ENCODE data around the gene ADGRG1.

GRCh38 chr16:57117141-57117713, 24.8 kb downstream of the CPNE2 start:
- PRO-cap: no peak
- RAMPAGE, long total RNA, 2 experiments: no peak in any of the 2 experiments

DNA sequence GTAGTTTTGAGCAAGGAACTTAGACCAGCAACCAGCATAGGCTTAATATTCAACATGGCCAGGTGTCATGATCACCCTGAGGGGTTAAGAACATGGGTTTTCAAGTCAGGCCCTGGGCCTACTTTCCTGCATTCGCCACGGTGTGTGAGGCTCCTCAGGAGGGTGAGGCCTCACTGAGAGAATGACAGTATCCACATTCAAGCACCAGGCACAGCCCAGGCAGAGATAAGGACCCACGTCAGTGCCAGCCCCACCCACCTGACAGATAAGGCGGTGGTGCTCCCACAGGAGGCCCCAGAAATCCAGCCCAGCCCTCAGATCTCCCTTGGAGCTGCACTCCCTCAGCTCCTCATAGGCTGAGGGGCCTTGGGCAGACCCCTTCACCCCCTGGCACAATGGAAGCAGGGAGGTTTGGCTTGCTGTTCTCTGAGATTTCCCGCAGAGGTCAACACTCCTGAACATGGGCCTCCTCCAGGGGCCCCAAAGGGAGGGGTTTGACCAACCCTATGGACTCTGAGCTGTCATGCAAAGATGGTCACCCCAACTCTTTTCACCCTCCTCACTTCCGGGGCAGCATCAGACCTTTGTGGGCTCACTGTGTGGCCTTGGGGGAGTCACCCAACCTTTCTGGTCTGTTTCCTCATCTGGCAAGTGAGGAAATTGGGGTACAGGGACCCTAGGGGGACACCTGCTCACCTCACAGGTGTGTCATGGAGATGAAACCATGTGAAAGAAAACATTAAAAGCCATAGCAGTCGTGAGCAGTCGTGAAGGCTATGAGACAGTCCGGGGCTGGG, 15.5 kb downstream of the PLLP start:
- PRO-cap: no peak
- RAMPAGE, long total RNA, 2 experiments: no peak in any of the 2 experiments

DNA sequence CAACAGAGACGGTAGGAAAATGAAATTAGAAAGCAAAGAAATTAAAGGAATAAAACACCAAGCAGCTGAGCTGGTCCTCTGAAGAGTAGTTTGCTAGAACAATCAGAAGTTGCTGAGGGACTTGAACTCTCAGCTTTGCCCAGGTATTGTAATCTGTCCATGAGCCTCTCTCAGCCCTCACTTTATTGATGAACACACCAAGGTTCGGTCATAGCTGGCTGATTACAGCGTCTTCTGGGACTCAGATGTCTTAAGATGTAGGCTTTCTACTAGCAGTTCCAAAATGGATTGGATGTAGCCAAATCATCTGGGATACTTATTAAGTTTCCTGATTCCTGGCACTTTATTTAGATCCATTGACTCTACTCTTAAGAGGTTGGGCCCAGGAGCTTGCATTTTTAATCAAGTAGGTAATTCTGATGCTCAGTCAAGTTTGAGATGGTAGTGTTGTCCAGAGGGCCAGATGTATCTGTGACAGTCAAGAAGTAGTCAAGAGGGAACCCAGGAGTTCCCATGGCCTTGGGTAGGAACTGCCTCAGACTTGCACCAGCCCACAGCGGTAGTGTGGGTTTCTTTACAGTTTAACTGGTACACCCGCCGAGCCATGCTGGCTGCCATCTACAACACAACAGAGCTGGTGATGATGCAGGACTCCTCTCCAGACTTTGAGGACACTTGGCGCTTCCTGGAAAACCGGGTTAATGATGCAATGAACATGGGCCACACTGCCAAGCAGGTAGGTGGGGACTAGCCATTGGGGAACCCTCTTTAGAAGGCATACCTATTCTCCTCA, 3.3 kb upstream of the POLR2C start:
- PRO-cap: no peak
- RAMPAGE, long total RNA, 2 experiments: no peak in any of the 2 experiments

DNA sequence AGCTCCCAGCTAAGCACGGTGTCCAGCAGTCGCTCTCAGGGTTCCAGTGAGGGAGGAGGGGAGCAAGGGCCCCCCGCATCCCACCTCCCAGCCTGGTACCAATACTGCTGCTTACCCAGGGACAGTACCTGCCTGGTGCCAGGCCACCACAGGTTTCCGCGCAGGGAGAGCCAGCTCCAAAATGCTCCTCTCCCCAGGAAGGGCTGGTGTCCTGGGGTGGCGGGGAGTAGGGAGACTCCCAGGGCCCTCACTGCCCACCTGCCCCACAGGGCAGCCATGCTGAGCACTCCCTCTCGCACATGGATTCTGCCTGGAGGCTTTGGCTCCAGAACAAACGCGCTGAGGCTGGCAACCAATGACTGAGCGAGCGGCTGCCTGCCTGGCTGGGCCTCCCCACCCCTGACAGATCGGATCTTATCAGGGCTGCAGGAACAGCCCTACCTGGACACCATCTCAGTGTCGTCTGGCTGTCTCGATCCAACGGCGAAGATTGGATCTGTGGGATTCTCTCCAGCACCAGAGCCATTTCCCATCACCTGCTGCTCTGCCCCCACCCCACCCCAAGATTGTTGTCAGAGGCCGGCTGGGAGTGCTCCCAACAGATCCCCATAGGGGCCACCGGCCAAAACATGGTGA, 2.3 kb downstream of the DOK4 start:
- PRO-cap: no peak
- RAMPAGE, long total RNA, 2 experiments: no peak in any of the 2 experiments

GRCh38 chr16:57537411-57537996, 1.1 kb upstream of the CCDC102A start:
- PRO-cap: no peak
- RAMPAGE, long total RNA, 2 experiments: no peak in any of the 2 experiments

DNA sequence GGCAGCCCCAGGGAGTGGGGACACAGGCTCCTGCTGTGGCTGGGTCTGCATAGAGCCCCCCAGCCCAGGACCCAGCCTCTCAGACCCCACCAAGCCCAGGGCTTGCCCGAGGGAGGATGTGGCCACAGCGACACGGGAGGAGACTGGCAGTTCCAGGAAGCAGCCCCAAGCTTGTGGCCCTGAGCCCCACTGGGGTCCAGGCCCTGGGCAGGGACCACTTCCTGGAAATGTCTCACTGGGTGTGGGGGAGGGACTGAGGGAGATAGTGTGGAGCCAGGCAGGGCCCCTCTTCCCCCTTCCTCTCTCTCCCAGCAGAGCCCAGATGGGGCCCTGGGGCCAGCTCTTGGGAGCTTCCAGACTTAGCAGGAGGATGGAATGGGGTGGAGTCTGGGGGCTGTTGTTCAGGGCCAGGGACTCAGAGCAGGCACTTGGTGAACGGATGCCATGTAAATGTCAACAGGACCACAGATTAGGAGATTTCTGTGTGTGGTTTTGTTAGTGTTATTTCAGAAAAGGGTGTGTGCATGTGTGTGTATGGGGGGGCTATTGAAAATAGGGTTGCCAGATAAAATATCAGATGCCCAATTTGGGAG, 35.4 kb downstream of the ADGRG5 start:
- PRO-cap: no peak
- RAMPAGE, long total RNA, 2 experiments: no peak in any of the 2 experiments

- PRO-cap: bidirectional peak, plus-strand start at chr16:57628695, minus-strand start at chr16:57628501
- RAMPAGE, long total RNA, 2 experiments: start-site peak on the plus strand in 1 of 2 experiments, at chr16:57628676-57628699 at its widest, 49 reads per replicate
Measured at GRCh38 chr16:57627941-57629064, at the start of gene ADGRG1. ADGRG1 (plus strand) TSS chr16:57628630.

DNA sequence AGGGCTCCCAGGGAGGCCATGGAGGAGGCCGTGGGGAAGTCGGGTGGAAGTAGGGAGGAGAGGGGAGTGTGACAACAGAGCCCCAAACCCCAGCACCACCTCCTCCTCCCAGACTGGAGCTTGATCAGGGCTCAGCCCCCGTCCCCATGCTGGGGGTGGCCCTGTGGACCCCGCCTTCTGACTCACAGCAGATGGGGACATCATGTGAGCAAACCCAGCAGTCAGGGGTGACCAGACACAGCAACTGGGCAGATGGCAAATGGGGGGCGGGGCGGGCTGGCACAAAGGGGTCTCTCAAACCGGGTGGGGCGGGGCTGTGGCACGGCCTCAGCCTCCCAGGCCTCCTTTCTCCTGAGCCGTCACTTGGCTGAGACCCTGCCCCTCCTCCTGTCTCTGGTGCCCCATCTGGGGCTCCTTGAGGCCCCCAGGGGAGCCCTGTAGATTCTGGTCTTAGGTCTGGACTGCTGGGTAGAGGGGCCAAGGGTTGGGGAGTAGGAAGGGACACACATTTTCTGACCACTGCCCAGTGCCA, 3.1 kb downstream of the ADGRG1 start:
- PRO-cap: unidirectional peak, minus-strand start at position 115 of the sequence
- RAMPAGE, long total RNA, 2 experiments: no peak in any of the 2 experiments

GRCh38 chr16:57634175-57634814, 5.9 kb downstream of the ADGRG1 start:
- PRO-cap: no peak
- RAMPAGE, long total RNA, 2 experiments: no peak in any of the 2 experiments

DNA sequence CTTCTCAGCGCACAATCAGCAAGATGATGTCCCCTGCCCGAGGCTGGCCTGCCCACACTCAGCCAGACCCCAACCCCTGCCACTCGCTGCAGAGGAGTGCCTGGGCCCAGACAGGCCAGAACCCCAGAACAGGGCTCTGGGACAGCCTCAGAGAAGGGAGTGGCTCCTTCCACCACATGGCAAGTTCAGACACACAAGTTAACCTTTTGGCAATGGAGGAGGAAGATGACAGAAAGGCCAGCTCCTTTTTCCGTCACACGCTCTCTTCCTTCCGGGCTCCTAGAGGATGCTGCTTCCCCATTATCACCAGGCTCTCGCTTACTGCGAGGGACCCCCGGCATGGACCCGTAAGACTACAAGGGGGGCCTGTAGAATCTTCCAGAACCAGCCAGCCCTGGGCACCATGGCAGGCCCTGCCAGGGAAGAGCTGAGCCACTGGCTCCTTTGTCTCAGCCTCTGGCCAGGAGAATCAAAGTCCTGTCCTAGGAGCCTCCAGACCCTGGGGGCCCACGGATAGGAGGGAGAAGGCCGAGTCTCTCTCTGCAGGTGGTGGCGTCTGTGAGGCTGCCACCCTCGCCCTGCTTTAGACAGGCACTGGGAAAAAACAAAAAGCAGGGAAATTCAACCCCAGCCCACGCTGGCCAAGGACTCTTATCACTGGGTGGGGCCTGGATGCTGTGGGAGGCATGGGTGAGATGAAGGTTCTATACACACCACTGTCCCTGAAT, 14.5 kb downstream of the KIFC3 start:
- PRO-cap: no peak
- RAMPAGE, long total RNA, 2 experiments: start-site peak on the minus strand in 1 of 2 experiments, centred at position 125 of the sequence, 22 reads per replicate

DNA sequence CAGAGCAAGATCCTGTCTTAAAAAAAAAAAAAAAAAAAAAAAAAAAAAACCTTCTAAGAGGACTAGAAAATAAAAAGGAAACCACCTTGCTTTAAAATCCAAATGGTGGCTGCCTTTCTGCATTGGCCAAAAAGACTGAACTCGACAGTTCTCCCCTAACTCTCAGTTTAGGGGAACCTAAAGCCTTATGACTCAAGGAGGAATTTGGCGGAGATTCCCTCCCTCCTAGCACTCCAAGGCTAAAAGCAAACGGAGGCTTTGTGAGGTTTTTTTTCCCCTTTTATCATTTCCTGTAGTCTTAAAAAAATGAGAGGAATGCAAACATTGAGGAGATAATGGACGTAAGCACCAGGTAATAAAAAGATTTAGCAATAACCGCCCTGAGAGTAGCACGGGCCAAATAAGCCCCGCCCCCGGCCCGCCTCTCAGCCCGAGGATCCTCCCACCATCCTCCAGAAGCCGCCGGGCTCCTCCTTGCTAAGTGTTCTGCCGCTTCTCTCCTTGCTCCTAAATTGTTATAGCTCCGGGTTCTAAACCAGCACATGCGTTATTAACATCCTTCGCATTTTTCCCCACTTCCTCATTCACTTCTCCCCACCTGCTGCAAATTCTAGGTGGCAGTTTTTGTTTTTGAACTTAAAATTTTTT, 5.7 kb upstream of the KIFC3 start:
- PRO-cap: bidirectional peak, plus-strand start at position 455 of the sequence, minus-strand start at position 357 of the sequence
- RAMPAGE, long total RNA, 2 experiments: no peak in any of the 2 experiments

DNA sequence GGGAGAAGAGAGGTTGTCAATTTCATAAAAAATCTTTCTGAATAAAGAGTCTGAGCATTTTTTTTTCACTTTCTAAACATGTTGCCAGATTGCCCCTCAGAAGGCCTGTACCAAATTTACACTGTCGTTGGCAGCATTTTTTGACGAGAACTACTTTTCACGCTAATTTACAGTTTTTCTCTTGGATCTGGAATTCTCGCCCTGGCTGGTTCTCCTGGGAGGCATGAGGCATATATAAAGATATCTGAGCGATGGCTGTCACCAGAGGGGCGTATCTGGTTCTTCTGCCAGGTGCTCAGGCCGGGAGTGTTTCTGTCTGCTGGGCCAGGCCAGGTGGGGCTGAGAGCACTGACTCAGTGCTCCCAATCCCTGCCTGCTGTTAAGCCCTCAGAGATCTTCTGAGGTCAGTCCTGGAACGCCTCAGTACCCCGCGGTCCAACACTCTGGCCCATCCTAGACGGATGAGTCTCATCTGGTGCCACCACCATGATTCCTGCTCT, 7.4 kb upstream of the KIFC3 start:
- PRO-cap: no peak
- RAMPAGE, long total RNA, 2 experiments: no peak in any of the 2 experiments

DNA sequence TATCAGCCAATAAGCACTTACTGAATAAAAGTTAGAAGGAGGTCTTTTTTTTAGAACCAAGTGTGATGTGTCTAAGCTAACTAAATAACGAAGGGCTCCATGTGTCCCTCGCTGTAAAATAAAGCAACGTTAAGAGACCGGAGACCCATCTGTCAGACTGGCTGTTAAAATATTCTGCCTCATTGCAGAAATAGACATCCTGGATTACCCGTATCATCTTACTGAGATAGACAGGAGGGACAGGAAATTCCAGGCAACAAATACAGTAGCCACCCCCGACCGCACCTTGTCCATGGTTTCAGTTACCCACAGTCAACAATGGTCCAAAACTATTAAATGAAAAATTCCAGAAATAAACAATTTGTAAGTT, 23.4 kb upstream of the PRSS54 start:
- PRO-cap: no peak
- RAMPAGE, long total RNA, 2 experiments: no peak in any of the 2 experiments

- PRO-cap: no peak
- RAMPAGE, long total RNA, 2 experiments: no peak in any of the 2 experiments
Measured at GRCh38 chr16:58417258-58418027, 25.2 kb downstream of the GINS3 start.

GRCh38 chr16:58421497-58422018, 29.3 kb downstream of the GINS3 start:
- PRO-cap: no peak
- RAMPAGE, long total RNA, 2 experiments: no peak in any of the 2 experiments

- PRO-cap: bidirectional peak, plus-strand start at chr16:58629607, minus-strand start at chr16:58629592
- RAMPAGE, long total RNA, 2 experiments: no peak in any of the 2 experiments
Measured at GRCh38 chr16:58628562-58629709, 690 bp downstream of the CNOT1 start.

- PRO-cap: no peak
- RAMPAGE, long total RNA, 2 experiments: no peak in any of the 2 experiments
Measured at GRCh38 chr16:58732701-58733215, 1.4 kb downstream of the GOT2 start.

GRCh38 chr16:58862636-58862854, 128.4 kb upstream of the GOT2 start:
- PRO-cap: no peak
- RAMPAGE, long total RNA, 2 experiments: no peak in any of the 2 experiments

- PRO-cap: no peak
- RAMPAGE, long total RNA, 2 experiments: no peak in any of the 2 experiments
Measured at GRCh38 chr16:59573858-59574156, 839.7 kb upstream of the GOT2 start.

DNA sequence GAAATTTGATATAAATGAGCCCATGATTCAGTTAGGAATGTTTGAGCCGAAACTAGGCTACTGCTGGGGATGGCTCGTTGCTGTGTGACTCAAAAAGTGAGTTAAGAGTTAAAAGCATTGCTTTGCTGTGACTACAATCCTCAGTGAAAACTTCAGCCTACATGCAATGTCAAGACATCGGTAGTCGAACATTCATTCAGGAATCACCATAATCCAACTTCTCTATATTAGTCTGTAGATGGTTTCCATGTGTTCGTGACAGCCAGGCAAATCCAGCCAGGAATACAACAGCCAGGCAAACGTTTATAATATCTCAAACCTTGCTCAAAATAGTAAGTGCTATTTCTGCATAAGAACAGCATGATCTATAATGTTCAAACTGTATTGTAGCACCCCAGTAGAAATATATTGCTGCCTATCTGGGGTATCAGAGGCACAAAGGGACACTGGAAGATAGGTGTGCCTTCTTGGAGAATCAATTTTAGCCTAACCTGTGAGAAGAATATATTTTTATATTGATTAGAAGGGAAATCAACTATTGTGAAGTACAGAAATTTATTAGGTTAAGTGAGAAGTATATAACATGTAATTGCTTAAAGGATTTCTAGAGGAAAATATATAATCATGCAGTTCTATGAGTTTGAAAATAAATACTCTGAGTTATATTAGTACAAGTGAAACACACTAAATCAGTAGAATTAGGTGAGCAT, 1225.0 kb downstream of the CDH8 start:
- PRO-cap: no peak
- RAMPAGE, long total RNA, 2 experiments: no peak in any of the 2 experiments